ENCODE measurements around the genes UTY, VCY1B and CDY1.

DNA sequence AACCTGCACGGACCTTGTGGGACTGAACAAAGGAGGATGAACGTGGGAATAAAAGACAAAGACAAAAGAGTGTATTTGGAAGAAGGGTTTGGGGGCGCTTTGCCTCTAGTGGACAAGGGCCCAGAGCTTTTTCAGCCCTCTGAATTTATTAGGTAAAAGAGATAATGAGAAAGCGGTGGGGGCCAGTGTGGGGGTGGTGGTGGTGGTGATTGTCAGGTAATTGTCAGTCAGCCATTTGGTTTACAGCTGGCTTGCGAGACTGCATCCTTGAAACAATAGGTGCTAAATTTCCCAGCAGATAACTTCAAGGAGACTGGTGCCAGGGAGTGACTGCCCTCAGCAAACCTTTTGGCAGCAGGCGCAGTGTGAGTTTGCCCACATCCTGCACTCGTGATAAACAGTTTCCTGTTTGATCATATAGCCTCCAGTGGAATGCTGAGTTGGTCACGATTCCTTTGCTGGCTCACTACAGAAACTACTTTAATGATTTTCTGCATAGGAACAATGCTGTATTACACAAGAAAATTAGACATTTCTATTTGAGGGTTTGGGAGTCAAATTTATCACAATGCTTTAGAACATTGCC, 45.9 kb downstream of the RPS4Y1 start:
- PRO-cap, result no peak

GRCh38 chrY:2934723-2935324, 357 bp upstream of the ZFY start:
- PRO-cap, result bidirectional peak, plus-strand start at chrY:2935381, minus-strand start at chrY:2935244

- PRO-cap, result no peak
Measured at GRCh38 chrY:4036167-4036617, 457.3 kb downstream of the TGIF2LY start.

DNA sequence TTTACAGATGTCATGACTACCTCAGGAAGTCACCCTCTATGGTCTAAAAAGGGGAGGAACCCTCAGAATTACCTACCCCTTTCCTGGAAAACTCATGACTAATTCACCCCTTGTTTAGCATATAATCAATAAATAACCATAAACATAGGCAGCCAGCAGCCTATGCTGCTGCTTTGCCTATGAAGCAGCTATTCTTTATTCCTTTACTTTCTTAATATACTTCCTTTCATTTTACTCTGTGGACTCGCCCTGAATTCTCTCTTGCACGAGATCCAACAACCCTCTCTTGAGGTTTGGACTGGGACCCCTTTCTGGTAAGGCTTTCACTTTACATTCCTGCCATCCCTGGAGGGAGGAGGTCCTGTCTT, 522.7 kb upstream of the AMELY start:
- PRO-cap, result no peak

DNA sequence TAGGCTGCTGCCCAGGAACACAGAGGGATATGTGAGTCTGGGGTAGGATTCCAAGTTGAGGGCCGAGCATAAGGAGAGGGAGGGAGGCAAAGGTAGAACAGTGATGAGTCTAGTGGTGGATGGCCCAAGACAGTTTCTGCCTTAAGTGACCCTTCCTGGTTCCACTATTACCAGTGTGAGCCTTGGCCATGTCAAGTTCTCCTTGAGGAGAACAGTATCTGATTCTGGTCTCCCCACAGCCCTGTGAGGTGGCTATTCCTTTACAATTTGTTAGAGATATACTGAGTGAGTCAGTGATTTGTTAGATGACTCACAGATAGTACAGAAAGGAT, 1519.6 kb downstream of the TSPY10 start:
- PRO-cap, result no peak

DNA sequence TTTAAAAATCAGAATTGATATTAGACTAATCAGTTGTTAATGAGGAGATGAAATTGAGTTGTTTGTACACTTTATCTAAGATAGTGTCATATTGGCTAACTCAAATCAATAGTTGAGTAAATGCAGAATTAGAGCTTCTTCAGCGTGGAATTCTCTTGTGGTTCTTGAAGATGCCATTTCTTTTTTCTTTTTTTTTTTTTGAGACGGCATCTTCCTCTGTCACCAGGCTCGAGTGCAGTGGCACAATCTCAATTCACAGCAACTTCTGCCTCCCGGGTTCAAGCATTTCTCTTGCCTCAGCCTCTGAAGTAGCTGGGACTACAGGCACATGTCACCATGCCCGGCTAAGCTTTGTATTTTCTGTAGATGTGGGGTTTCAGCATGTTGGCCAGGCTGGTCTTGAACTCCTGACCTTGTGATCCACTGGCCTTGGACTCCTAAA, 1584.1 kb upstream of the USP9Y start:
- PRO-cap, result no peak

- PRO-cap, result no peak
Measured at GRCh38 chrY:12537311-12537851, 163.7 kb upstream of the USP9Y start.

DNA sequence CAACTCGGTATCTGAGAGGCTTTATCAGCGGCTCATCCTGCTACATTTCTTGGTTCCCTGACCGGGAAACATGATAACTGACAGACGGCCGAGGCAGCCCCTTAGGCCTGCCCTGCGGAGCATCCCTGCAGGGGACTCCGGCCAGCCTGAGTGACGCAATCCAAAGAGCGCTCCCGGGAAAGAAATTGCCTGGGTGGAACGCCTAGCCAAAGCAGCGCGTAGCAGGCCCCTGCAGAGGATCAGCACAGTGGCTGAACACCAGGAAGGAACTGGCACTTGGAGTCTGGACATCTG, 197.2 kb downstream of the UTY start:
- PRO-cap, result no peak

- PRO-cap, result unidirectional peak, plus-strand start at chrY:13479194; unidirectional peak, plus-strand start at chrY:13479215; unidirectional peak, minus-strand start at chrY:13479549
Measured at GRCh38 chrY:13478923-13479867, 638 bp downstream of the UTY start.

DNA sequence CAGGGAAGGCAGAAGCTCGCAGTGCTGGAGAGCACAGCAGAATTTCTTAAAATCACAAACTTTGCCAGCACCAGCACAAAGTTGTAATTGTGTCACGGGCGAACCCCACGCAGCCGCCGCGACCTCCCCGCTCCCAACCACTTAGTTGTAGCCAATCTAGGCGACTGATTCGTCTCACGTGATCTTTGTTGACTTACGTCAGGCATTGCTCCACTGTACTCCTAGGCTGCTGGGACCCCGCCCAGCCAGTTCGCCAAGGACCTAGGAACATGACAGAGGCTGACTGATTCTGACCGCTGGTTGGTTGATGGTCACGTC, at the start of gene UTY:
TSS of gene UTY (minus strand) at position 166 of the 318 bp plus-strand sequence.
- PRO-cap, result bidirectional peak, plus-strand start at position 248 of the sequence, minus-strand start at position 143 of the sequence

DNA sequence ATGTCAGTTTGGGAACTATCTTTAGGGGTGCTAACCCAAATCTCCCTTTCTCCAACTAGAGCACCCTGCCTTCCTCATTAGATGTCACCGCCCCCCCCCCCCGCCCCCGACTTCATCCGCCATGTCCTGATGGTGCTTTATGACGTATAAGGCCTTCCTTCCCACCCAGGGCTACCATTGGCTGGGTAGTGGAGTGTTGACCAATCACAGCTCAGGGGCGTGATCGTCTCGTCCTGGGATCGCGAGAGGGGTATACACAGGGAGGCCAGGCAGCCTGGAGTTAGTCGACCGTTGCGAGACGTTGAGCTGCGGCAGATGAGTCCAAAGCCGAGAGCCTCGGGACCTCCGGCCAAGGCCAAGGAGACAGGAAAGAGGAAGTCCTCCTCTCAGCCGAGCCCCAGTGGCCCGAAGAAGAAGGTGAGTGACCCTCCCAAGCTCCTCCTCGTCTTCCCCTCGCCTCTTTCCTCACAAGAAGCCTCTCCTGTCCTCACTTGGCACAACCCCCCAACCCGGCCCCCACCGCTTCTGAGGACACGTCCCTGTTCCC, at the start of gene VCY1B:
TSS of gene VCY1B (plus strand) at position 253 of the 547 bp plus-strand sequence.
- PRO-cap, result no peak

DNA sequence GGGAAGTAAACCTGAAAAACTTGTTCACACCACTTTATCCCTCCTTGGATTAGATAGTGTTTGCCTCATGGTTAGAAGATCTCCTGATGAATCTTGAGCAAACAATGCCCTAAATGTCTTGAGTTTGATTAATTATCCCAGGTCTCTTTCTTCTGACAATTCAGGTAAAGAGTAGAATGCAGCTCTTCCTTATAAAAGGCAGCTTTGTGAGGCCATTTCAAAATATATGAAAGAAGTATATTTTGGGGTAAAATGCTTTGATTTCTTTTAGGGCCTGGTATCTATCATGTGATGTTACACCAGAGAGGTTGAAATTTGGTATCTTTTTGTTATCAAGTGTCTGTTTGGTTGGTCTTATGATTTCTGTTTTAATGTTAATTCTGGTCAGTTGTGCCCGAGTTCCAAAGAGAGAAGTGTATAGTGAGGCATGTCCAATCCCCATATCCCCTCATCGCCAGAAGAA, 34.9 kb downstream of the NLGN4Y start:
- PRO-cap, result no peak

GRCh38 chrY:19322727-19323038, 421.8 kb downstream of the KDM5D start:
- PRO-cap, result no peak

- PRO-cap, result no peak
Measured at GRCh38 chrY:19378659-19379146, 365.8 kb downstream of the KDM5D start.

DNA sequence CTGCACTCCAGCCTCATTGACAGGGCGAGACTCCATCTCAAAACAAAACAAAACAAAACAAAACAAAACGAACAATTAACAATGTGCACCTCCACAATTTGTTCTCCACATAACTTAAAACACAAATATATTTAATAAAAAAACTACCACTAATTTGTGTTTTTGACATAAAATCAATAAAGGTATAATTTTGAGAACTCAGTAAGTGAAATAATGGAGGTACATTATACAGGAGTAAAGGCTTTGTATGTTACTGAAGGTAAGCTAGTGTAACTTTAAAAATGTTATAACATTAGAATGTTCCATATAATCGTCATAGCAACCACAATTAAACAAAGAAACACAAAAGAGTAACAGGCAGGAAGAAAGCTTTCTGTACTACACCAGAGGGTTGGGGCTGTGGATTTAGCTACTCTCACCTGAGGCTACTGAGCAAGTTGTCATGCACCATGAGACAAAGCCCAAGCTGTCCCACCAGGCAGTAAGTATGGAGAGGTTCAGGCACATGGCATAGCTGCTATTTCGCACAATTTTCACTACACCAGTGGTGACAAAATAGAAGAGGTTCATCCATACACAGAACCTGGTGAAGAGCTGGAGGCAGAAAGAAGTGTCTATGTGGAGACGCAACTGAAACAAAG, at the start of gene CDY1:
TSS of gene CDY1 (plus strand) at position 353 of the 641 bp plus-strand sequence.
- PRO-cap, result no peak

Data from parotid gland (tissue), 1 donor.